SK-N-MC (cell line): ENCODE measurements around a stretch of chr2.

DNA sequence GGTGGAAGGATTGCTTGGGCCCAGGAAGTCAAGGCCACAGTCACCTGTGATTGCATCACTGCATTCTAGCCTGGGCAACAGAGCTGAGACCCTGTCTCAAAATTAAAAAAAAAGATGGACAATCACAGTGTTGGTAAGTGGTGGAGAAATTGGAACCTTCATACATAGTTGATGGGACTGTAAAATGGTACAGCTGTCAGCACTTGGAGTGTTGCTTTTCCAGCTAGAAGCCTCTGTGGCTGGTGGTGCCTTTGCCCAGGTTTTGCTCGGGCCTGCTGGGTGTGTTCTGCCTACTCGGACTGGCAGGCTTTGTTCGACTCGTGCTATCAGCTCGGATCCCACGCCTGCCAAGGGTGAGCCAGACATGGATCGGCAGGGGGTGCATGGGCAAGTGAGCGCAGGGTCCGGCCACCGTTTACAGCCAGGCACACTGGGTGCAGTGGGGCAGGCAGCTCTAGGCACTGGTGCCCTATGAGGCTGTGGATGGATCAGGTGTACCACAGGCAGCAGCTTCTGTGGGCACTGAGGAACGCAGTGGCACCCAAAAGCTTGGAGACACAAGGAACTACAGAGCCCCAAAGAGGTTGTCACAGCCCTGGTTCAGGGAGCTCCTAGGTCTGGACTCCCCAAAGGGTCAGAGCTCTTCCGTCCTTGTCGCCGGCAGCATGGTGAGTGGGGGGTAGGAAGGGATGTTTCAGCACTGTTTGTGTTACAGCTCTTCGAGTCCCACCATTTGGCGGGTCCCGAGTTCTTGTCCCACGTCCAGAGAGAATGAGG lies 25.6 kb downstream of the MARCHF7 start:
- RRBS: no CpG with 5 or more reads among the region's 18 CpGs

GRCh38 chr2:159753814-159754304 lies 41.6 kb downstream of the MARCHF7 start:
- RRBS: no CpG with 5 or more reads among the region's 3 CpGs

- RRBS: no CpG with 5 or more reads among the region's 3 CpGs
These were observed 42.8 kb downstream of the MARCHF7 start for GRCh38 chr2:159755058-159755633.

GRCh38 chr2:159769319-159770278 lies 28.4 kb downstream of the CD302 start:
- RRBS: no CpG with 5 or more reads among the region's 8 CpGs

DNA sequence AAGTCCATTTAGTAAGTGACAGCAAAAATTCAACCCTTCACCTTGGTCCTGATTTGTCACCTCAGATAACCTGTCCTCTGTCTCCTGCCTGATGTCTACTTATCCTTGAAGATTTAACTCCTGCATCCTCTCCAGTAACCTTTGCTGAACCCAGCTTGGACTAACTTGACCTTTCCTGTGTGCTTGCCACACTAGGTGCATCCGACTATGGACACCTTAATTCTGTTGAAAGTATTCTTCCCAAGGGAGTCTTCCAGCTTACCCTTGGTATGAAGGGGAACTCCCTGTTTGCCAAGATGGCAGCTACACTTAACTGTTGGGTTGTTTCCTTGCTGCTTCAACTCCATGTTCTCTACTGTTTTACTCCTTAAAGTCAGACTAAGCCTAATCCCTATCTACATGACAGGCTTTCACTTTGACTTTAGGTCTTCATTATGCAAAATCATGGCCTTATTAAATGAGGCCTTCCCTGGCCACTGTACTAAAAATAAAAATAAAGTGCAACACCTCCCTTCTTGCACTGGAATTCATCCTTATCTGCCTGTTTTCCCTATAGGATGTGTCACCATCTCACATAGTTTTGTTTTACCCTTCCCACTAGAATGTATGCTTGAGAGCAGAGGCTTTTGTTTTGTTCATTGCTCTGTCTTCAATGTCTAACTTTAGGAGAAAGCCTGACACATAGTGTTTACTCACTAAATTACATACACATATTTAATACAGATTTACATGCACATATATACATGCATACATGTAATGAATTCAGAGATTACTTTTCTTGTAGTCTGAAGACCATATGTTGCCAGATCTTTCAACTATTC lies 23.2 kb downstream of the CD302 start:
- RRBS: no CpG with 5 or more reads among the region's 1 CpG

DNA sequence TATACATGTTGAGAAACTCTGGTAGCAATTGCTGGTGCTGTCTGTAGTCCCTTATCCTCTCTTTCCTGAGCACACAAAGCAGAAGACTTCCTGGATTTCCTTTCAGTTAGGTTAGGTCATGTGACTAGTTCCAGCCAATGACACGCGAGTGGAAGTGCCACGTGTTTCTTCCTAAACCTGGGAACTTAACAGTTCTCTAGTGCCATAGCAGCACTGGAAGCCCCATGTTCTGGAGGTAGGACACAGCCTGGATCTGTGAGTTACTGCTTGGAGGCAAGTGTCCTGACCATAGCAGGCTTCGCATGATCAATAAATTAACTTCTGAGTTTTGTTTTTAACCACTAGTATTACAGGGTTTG lies 32.0 kb upstream of the LY75 start:
- RRBS: no CpG with 5 or more reads among the region's 4 CpGs

- RRBS: no CpG with 5 or more reads among the region's 8 CpGs
These were observed 54.5 kb downstream of the ITGB6 start for GRCh38 chr2:160145260-160146284.

- RRBS: no CpG with 5 or more reads among the region's 5 CpGs
These were observed 72.7 kb upstream of the ITGB6 start for GRCh38 chr2:160272453-160273420.

DNA sequence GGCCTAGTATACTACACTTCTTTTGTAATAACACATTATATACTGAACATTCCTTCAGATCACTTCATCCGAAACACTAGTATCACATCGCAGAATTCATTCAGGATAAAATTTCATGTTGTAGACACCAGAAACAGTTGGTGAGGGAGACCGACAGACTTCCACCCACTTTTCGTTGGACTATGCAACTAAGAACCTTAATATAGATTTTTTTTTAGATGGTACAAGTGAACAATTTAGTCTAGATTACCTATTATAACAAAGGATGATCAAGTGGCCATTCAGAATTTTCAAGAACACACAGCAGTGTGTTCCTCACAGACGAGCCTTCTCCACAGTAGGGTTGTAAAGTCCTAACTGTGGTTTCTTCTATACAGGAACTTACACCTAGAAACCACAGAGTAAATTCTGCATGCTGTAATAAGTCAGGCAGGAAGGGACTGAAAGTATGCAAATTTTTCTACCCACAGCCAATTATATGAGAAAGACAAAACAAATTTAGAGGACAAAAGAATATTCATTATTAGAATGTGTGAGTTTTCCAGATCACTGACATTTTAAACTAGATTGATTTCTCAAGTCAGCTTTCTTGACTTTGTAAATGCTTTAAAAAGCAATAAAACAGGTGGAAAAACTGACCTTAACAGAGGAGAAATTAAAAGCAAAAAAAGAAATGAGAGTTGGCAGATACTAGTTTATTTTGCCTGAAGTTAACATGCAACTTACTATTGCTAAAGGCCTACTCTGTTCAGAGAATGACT lies 99.5 kb downstream of the RBMS1 start:
- RRBS: no CpG with 5 or more reads among the region's 5 CpGs

DNA sequence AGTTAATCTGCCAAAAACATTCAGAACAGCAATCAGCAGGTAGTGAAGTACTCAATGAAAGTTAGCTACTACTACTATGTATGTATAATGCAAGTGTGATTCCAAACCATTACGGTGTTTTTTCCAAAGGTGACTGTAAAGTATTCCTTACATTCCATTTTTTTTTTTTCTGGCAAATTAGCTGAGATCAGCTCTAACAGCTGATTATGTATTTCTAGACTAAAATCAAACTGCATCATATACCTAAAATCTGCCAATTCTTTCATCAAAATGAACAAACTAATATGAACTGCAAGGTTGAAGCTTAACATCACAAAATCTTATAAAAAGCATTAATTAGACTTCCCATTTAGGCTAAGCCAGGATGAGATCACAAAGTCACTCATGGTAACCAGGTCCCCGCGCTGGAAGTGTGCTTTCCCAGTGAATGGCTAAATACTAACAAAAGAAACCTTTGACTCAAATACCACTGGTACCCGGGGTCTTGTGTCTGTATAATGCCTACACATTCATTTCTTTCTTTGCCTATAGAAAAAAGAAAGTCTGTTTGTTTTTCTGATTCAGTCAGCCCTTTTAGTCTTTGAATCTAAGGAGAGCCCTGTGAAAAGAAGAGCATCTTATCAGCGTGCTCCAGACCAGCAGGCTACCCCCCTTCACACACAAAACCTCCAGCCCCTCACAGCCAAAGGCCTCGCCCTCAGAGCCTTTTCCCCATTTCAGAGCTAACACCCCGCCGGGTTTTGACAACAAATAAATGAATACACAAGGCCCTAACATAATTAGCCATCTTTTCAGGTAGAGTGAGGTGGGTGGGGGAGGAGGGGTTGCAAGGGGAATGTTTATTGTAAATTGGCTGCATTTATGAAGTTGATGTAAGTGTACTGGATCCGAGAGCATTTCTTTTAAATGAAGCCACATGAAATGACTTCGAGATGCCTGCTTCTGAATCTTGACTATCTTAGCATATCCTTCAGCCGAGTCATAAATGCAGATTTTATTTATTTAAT lies 88.2 kb downstream of the RBMS1 start:
- RRBS: no CpG with 5 or more reads among the region's 11 CpGs

GRCh38 chr2:160470597-160471244 lies 22.9 kb downstream of the RBMS1 start:
- RRBS: no CpG with 5 or more reads among the region's 3 CpGs

GRCh38 chr2:160491559-160492360 lies 1.8 kb downstream of the RBMS1 start:
- RRBS: no CpG with 5 or more reads among the region's 10 CpGs

DNA sequence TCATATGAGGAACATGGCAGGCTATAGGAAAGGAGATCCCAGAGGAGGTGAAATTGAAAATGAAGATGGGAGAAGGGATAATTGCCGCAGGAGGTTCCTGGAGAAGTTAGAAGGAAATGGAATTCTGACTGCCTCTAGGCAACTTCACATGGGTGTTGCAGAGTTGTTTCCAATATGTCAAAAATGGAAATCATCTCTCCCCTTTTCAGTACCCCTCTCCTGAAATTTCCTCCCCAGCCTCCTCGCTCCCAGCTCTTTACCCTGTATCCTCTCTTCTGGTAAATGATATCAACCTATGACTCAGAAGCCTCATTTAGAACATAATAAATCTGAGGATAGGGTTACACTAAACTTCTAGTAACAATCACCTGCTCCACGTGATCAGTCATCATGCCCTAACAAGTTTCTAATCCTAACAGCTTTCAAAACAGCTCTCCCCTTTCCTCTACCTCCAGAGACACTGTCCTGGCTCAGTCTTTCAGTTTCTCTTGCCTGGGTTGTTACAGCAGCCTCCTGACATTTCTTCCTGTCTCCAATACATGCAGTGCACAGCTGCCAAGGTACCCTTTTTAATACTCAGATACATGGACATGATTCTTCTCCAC lies 202.0 kb upstream of the RBMS1 start:
- RRBS: no CpG with 5 or more reads among the region's 3 CpGs

- RRBS: no CpG with 5 or more reads among the region's 10 CpGs
These were observed 166.5 kb upstream of the TANK start for GRCh38 chr2:160993618-160994174.

DNA sequence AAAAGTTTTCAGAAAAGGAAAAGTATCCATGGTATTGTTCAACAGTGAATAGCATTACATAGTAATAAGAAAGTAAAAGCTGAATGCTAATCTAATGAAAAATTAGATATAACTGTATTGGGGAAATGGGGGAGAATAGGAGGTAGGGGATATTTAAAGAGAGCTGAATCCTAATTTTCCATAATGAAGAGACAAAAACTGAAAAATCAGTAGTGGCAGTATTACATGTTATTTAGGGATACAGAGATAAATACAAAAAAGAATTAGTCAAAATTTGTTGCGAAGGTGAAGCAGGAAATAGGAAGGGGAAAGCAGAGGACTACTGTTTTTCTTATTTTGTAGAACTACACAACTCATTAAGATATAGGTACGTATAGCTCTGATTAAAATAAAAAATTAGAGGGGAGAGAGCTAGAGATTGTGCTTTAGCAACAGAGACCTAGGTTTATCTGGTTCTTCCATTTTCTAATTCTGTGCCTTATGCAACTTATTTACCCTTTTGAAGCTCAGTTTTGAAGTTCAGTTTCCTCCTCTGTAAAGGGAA lies 9.2 kb downstream of the TANK start:
- RRBS: no CpG with 5 or more reads among the region's 2 CpGs

- RRBS: no CpG with 5 or more reads among the region's 2 CpGs
These were observed 24.4 kb downstream of the TANK start for GRCh38 chr2:161184203-161185498.

GRCh38 chr2:161278360-161279604 lies 29.4 kb upstream of the PSMD14 start:
- RRBS: no CpG with 5 or more reads among the region's 16 CpGs

DNA sequence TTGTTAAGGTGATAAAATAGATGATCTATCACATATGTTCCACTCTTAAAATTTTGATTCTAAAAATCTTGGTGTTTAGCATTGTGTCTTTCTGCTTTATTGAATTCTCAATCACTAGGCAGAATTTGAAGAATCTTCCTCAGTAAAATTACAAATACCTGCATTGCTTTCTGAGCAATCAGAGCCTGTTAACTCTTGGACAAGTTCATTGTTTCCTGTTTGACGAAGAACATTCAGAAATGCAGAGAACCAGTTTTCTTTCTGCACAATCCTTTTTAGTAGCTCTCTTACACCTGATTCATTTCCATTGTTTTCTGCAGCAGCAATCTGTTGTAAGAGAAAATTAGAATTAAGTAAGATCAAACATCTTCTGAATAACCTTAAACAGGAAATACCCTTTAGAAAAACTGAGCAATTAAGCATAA lies 7.9 kb downstream of the IFIH1 start:
- RRBS: no CpG with 5 or more reads among the region's 1 CpG

DNA sequence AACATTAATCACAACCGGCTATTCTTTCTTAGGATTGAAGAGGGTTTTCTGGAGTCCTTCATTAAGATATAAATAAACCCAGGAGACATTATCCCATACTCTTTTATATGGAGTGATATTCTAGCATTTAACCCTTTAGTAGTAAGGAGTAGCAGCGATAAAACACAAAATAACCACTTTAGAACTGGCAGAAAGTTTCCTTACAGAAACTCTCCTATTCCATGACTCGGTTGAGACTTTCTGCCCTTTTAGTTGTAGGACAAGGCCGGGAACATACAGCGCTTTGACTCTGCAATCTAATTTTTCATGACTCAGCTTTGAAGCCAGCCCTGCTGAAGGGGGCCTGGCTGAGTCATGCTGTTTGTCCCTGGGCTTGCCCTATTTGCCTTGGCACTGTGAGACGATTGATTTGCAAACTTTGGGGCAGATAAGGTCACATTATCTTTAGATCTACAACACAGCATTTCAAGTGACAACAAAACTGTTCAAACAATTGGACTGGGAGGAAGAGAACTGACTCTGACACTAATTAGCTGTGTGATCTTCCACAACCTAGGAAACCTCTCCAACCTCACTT lies 238.4 kb downstream of the GCA start:
- RRBS: no CpG with 5 or more reads among the region's 6 CpGs